Sciatic nerve (tissue), 1 donor: ENCODE data around the genes TMEM154, FHDC1, FGB and MAP9.

DNA sequence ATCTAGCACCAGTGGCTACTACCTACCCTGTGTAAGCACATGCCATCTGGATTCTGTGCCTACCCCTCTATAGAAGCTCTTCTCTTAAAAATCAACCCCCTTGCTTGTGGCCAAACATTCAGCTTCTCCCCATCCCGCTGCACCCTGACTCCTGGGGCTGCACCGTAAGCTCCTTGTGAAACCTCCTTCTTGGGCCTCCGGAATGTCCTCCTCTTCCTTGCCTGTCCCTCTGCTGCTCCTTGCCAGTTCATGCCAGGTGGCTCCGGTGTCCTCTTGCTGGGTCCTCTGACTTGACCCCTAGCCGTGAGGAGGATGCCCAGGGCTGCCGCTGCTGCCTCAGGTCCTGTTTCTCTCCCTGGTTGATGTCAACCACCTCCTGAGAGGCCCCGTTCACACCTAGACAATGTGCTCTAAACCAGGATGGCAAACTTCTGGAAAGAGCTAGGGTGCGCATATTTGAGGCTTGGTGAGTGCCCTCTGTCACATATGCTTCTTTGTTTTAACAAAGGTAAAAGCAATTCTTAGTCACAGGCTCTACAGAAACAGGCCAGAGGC lies 77.5 kb downstream of the GATB start:
- PRO-cap = no peak

- PRO-cap = no peak
Measured at GRCh38 chr4:151729798-151730953, 30.6 kb downstream of the GATB start.

DNA sequence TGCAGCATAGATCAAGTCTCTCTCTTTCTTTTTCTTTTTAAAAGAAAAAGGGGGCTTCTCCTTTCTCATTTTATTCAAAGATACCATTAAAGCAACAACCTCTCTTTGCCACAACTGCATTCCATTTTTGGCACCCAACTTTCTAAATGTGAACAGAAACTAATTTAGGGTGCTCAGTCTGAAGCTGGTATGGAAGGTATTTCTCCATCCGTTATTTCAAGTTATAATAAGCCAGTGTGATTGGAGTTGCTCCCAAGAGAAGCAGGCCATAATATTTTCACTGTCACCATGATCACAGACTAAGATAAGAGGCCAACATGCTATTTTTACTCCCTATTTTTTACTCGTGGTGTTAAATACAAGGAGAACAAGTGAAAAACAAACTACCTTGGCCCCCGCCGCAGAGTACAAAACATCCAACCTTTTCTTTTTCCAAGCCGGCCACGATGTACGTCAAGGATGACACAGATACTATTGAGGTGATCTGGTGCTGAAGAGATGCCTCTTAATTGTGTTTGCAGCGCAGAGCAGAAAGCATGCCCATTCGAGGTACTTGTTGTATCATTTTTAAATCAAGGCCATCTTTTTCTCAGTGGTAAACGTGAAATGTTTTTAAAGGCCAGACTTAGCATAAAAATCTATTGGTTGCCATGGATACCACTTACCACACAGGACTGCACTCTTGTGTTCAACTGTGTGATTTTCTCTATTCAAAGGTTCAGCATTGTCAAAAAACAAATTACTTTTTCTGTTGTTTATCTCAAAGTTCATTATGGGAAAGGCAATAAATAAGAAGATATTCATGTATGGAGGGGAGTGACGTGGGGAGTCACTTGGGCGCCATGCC lies 230.8 kb upstream of the GATB start:
- PRO-cap = no peak

- PRO-cap = no peak
Measured at GRCh38 chr4:152321986-152323328, 213.4 kb downstream of the FBXW7 start.

DNA sequence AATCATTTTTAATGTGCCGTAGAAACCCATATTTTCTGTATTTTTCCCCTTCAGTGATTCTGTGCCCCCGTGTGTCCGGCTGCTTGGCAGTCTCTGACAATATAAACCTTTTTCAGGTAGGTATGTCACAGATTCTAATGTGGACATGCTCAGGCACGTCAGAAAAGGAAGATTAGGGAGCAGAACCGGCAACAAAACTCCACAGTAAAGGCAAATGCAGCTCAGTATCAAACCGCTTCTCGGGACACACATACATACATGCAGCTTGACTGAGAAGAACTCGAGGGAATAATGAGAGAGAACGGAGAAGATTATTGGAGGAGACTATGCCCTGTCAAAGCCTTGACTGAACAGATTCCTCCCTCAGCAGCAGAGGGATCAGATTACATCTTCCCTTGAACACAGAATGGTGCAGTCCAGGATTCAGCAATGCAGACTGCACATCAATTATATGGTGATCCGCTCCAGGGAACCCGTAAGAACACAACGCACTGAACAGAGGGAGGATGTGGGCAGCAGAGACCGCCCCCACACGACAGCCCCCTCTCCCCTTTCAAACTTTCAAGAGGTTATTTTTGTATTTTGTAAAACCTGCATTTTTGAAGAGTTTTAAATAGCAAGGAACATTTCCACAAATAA lies 183.3 kb downstream of the FBXW7 start:
- PRO-cap = bidirectional peak, plus-strand start at position 457 of the sequence, minus-strand start at position 290 of the sequence

GRCh38 chr4:152679180-152680490 lies at the start of gene TMEM154:
Gene TMEM154 (minus strand): TSS chr4:152679997.
- PRO-cap = bidirectional peak, plus-strand start at chr4:152679938, minus-strand start at chr4:152679997

- PRO-cap = no peak
Measured at GRCh38 chr4:152680784-152681306, 1.0 kb upstream of the TMEM154 start.

DNA sequence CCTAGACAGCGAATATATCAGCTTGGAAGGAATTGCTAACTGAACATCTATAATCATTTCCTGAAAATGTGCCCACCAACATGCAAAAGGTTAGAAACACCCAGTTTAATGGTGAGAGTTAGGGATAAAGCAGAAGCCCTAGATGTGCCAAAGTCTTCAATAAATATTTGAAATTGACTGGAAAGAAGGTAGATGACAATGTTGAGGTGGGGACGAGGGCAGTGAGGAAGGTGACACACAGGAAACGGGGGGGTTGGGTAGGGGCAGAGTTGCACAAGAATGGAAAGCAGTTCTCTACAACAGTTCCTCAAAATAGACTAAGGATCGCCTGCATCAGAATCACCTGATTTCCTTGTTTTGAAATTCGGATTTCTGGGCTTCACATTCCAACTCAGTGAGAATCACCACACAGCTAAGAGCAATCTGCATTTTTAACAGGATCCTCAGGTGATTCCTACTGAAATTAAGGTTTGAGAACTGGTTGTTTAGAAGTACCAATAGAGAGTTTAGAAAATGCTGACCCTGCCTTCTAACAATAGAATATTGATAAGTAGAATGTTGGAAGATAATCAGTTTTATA lies 70.6 kb downstream of the ARFIP1 start:
- PRO-cap = no peak

GRCh38 chr4:152935646-152936499 lies at the start of gene FHDC1:
Gene FHDC1 (plus strand): TSS chr4:152936323.
- PRO-cap = unidirectional peak, plus-strand start at chr4:152935887; bidirectional peak, plus-strand start at chr4:152936200, minus-strand start at chr4:152936131; bidirectional peak, plus-strand start at chr4:152936323, minus-strand start at chr4:152936237

GRCh38 chr4:152942960-152943587 lies 7.0 kb downstream of the FHDC1 start:
- PRO-cap = no peak

GRCh38 chr4:152972878-152973533 lies 36.9 kb downstream of the FHDC1 start:
- PRO-cap = unidirectional peak, plus-strand start at chr4:152973392

DNA sequence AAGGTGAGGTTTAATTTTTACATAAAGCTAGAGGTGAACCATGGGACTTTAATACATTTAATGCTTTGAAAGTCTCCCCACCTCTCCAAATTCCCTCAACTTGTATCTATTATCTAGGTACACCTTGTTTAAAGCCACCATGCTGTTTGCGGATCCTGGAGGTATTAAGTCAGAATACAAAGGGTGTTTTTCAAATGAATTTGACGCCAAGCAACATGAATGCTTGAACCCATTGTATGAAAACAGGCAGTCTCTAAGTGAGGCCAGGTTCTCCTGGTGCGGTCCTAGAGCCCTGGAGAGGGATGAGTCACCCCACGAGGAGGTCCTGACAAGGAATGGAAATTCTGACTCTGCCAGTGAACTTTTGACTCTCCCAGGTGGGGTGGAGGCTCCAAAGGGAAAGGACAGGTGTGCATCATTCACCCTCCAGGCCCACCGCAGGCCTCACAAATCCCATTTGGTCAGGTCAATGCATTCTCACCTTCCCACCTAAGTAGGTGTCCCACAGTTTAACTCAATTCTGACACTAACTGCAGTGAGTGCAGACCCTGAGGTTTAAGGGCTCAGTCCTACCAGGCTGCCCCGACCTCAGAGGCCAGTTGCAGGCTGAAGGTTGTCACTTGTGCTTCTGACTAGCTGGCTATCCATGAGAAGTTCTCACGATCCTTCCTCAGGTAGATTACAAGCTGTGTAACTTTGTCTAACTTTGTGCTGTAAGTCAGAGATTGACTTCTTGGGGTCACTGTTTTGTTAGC lies 1.6 kb downstream of the TRIM2 start:
- PRO-cap = no peak

DNA sequence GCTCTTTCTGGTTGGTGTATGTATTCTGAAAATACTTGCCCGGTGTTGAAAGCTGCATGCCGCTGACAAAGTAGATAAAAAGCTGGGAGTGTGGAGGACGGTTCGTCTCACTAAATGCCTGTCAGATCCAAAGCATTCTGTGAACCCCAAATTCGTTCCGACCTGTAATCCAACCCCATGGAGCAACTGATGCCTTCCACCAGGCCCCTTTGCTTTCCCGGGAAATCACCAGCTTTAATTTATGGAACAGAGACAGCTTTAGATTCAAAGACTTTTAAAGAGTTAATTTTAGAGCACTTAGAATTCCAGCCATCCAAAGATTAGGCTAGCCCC lies 19.3 kb downstream of the TRIM2 start:
- PRO-cap = no peak

- PRO-cap = unidirectional peak, plus-strand start at chr4:153651292
Measured at GRCh38 chr4:153650924-153651383, 33.1 kb upstream of the TLR2 start.

DNA sequence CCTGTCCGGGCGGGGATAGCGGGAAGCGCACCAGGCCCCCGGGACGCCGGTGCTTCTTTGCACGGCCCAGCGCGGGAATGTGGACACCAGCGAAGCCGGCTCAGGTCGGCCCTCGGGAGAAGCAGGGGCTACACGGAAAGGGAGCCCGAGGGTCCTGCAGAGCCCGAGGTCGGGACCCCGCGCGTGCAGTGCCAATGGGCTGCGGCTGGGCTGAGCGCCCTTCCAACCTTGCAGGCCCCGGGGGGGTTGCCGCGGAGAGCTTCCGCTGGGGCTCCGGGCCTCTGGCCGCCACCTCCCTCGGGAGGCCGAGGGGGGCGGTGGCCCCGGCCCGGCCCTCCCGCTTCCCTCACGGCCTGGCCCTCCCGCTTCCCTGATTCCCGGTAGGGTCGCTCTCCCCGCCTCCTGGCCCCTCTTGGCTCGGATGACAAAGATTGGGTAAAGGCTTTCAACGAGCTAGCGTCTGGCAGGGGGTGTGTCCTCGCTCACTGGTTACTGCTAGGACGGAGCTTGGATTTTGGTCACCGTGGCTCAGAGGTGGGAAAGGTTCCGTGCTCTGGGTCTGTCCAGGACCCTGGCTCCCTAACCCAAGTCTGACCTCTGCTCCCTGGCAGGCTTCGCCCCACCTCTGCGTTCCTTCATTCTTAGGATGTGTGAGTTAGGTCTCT lies 555 bp downstream of the TLR2 start:
- PRO-cap = bidirectional peak, plus-strand start at position 291 of the sequence, minus-strand start at position 299 of the sequence; bidirectional peak, plus-strand start at position 531 of the sequence, minus-strand start at position 423 of the sequence

GRCh38 chr4:154535306-154536233 lies 14.6 kb downstream of the PLRG1 start:
- PRO-cap = no peak

GRCh38 chr4:154562423-154563282 lies at the start of gene FGB:
Gene FGB (plus strand): TSS chr4:154563011.
- PRO-cap = no peak

DNA sequence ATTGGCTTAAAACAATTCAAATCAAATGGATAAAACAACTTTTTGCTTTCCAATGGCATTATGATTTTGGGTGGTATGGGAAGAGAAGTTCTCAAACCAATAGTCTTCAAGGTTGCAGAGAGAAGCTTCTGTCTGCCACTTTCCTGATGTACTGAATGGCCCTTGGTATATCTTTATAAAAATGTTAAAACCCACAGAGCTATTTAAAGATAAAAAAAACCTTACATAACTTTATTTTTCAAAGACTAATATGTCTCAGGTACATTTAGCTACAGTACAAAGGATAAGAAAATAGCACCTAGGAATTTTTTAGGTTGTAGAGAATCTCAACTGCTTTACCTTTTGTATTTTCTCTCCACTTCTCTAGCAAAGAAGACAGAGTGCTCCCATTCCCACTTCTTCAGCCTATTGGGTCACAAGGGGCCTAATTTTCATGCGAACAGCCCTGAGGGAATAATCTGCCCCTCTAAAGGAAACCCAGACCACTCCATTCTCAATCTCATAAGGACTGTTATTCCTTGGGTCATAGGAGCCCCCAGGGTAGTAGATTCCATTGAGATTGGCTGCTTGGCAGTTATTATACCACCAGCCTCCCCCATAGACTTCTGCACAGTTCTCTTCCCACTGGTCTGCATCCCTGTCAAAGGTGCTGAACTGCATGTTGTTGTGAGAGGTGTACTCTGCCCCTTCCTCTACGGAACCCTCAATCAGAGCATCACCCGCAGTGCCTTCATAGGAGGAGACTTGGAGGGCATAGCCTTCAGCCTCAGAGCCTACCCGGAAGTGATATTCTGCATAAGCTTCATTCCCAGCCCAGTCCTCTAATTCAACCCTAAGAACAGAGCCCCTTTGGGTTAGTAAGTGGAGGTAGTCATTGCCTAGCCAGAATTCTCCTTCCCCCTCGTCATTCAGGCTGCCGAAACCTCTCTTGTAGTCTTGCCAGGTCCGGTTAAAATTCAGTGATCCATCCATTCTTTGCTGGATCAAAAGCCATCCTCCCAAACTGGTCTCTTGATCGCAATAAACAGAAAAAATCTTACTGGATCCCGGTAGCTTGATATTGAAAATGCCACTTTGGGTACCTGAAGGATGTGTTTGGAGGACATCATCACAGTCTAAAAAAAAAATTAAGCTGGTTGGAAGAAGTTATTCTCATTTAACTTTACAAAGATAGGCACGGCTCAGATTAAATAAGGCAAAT lies 6.4 kb downstream of the FGA start:
- PRO-cap = no peak

DNA sequence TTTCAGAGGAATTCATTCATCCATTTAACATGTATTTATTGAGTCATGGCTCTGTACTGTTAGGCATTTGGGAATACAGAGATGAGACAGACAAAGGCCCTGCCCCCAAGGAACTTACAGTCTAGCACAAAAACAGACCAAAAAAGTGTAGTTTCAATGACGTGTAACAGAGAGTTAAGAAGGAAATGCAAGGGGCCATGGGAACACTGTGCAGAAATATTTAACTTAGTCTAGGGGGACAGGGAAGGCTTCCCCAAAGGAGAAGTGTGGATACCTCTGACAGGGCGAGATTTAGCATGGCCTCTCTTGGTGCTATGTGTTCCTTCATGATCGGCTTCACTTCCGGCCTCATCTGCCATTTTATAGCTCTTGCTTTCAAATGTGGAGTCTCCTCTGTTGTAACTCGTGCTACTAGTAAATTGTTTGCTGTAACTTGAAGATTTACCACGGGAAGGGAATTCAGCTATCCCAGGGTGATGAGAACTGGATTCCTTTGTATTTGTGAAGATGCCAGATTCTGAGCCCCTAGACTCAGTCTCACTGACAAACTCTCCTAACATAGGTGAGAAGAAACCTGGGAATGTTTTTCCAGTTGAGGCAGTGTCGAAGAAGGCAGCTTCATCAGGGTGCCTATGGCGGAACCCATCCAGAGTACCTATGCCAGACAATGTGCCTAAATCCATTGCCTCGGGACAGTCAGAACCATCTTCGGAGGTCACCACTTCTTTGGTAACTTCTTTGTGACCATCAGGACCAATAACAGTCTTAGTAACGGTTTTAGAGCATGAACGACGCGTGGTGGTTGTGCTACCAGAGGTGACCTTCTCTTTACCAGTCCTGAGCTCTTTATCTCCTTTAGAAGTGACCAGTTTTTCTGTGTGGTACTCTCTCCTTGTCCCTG lies 5.0 kb downstream of the FGA start:
- PRO-cap = no peak

DNA sequence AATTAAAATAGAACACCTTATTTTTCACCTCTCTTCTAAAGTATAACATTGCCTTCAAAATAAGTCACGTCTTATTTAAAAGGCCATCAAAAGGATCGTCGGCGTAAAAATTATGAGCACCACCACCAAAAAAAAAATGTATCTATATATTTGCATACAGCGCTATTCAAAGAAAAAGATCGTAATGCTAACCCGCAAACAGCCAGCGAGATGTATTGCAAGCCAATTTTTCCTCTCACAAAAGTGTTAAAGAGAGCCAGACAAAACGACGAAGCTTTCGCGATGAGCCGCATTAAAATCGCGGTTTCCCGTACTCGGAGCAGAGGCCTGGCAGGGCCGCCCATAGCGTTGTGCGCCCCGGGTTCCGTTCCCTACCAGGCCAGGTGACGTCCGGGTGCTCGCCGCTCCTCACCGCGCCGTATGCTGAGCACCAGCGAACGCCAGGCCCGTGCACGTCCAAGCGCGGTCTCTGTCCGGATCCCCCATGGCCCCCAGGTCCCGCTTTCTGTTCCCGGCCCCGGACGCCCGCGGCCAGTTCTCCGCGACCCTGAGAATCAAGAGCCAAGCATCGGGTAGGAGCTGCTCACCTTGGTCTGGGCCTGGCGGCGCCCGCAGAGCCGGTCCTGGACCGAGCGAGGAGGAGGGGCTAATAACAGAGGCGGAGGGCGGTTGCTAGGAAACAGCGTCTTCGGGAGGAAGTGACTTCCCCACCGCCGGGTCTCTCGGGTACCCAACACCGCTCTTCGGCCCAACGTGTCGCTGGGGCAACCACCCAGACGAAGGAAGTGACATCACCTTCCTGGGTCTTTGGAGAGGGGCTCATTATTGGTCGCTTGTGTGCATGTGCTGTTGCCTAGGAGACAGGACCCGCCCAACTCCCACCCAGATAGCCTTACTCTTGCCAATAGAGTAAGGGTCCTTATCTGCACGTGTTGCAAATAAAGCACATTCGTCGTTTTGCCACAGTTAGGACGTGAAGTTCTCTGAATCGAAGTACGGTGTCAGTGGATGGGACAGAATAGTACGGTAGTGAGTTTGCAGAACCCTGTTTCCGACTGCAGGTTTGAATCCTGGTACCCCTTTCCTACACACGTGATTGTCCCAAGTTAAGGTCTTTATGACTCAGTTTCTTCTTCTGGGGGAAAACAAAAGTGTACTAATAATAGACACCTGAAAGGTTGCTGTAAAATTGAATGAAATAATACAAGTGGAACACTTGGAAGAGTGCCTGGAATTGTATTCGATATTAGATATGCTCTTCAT lies at the start of gene MAP9:
TSS of gene MAP9 (minus strand) at position 782 of the 1,263 bp plus-strand sequence.
- PRO-cap = unidirectional peak, minus-strand start at position 595 of the sequence; unidirectional peak, minus-strand start at position 625 of the sequence; unidirectional peak, minus-strand start at position 782 of the sequence